SK-MEL-5 (cell line): Measurements from ENCODE around the genes IRAG1 and EIF4G2.

DNA sequence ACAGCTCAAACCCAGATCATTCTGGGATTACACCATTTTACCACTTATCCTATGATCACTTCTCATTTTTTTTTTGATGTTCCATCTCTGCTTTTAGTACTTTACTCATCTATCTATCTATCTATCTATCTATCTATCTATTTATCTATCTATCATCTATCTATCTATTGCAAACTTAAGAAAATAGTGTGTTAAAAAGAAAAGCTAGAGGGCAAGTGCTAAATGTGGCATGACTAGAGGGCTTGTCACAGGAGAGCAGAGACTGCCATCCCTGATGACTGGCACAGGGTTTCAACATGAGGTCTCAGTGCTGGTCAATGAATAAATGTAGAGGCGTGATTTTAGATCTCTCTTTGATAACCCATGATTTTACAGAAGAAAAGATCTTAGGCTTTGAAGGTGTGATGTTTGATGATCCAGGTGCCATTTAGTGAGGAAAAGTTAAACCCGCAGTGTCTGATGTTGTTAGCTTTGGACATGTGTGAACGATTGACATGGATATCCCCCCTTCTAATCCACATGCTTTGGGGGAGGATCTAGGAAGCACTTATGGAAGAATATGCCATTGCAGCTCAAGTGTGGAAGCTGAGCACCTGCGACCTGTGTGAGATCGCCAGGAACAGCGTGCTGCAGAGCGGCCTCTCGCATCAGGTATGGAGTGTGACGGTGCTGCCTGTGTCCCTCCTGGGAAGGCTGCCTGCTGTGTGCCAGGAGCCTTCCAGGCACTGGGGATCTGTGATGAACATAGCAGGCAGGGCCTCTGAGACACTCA is 36.8 kb downstream of the RNF141 start:
RAMPAGE:
- cytosol, long total RNA: no peak
- long total RNA: no peak
- nucleus, long total RNA: no peak

DNA sequence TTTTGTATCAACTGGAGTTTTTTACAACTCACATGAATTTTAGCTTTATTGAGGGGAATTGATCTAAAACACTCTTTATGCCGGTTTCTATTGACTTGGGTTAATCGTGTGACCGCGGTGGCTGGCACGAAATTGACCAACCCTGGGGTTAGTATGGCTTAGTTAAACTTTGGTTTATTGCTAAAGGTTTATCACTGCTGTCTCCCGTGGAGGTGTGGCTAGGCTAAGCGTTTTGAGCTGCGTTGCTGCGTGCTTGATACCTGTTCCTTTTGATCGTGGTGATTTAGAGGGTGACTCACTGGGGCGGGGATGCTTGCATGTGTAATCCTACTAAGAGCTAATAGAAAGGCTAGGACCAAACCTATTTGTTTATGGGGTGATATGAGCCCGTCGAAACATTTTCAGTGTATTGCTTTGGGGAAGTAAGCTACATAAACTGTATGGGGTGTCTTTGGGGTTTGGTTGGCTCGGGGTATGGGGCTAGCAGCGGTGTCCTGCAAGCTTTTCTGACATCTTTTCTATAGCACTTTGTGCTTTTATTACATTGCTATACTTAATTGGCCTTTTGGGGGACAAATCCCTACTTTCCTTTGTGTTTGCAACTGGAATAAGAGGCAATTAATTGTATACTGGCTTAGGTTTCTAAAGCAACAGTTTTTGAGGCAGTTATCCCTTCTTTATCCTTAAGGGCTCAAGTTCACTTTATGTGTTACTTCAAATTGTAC is 31.0 kb downstream of the RNF141 start:
RAMPAGE:
- cytosol, long total RNA: start-site peak on the minus strand centred at position 147 of the sequence, 8 bp wide, 14 and 5 reads in 2 replicates
- long total RNA: no peak
- nucleus, long total RNA: no peak

RAMPAGE:
- cytosol, long total RNA: no peak
- long total RNA: no peak
- nucleus, long total RNA: no peak
Measured at GRCh38 chr11:10588723-10589442, 20.4 kb upstream of the LYVE1 start.

GRCh38 chr11:10638274-10638704 is 55.3 kb downstream of the IRAG1 start:
RAMPAGE:
- cytosol, long total RNA: no peak
- long total RNA: no peak
- nucleus, long total RNA: no peak

GRCh38 chr11:10669096-10669644 is 24.4 kb downstream of the IRAG1 start:
RAMPAGE:
- cytosol, long total RNA: no peak
- long total RNA: no peak
- nucleus, long total RNA: no peak

RAMPAGE:
- cytosol, long total RNA: no peak
- long total RNA: no peak
- nucleus, long total RNA: no peak
Measured at GRCh38 chr11:10693353-10694188, at the start of gene IRAG1. Gene IRAG1 (minus strand): TSS chr11:10693755.

DNA sequence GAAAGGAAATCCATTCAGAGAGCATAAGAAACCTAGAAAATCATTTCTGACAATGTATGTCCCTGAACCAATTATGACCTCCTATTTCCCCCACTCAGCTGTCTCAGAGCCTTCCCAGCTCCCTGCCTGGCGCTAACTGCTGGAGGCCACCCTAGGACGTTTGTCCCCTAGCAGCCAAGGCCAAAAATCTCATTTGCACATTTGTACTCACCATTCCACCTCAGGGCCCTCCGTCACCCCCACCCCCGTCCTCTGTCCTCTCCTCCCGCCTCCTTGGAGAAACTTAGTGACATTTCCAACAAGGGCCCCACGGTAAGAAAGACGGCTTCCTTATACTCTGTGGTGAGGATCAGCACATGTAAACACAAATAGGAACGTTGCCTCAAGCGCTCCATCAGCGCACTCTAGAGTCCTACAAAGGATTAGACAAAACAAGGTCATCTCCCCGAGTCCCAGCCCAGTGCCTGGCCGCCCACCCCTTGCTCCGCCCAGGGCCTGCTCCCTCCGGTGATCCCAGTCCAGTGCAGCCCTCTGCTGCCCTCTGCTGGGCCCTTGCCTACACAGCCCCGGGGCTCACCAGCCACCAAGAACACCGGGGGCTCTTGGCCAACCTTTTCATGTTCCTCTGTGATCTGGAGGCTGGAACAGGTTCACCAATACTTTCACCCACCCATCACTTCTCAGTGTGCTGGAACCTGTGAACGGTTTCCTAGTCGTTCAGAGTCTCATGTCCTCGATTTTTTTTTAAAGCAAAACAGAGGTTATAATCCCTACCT is 15.4 kb upstream of the CTR9 start:
RAMPAGE:
- cytosol, long total RNA: no peak
- long total RNA: no peak
- nucleus, long total RNA: no peak

DNA sequence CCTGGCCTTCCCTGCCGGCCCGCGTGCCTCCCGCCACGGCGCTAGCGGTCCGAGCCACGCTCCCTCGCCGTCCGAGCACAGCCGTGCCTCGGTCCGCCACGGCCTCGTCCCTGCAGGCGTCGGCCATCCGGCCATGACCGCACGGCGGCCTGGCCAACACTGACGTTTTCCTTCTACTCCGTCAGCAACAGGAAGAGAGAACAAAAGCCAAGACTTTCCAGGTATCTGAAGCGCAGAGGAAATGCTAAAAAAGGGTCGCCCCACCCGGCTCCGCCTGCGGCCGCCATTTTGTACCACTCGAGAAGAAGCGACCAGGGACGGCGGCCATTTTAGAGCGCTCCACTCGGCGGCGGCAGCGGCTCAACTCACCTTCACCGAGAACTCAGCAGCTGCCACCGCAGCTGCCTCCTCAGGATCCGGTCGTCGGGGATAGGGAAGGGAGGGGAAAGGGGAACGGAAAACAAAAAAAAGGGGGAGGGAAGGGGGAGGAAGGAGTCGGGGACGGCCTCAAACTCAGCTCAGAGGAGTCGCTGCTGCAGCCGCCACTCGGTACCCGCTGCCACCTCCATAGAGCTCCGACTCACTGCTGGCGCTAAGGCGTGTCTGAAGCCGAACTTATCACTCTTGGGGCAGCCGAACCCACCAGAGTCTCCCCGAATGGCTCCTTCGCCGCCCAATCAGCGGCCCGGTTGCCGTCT is at the start of gene EIF4G2:
Gene EIF4G2, minus strand, starts transcription at position 591 of the 698 bp plus-strand sequence.
RAMPAGE:
- cytosol, long total RNA: start-site peak on the minus strand centred at position 590 of the sequence, 7 bp wide, 10,125 and 4,123 reads in 2 replicates
- long total RNA: no peak
- nucleus, long total RNA: start-site peak on the minus strand centred at position 590 of the sequence, 7 bp wide, 4,377 and 3,221 reads in 2 replicates

DNA sequence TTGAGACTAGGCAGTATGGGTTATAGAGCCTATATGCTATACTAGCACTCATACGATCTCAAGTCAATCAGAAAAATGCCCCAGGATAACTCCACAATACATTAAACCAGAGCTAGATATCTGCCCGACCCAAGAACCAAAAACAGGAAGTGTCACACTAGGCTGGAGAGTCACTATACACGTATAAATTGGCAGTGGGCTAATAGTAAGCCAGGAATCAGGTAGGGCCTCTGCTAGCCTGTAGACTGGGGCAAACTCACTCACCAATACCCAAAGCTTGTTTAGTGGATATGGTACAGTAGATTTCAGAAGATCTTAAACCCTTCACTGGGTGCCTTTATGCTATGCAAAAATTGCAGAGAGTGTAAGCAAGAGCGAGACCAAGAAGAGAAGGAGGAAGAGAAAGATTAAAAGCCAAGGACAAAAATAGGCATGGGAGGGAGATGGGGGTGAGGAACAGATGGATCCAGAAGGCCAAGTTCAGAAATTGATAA is 16.2 kb upstream of the EIF4G2 start:
RAMPAGE:
- cytosol, long total RNA: no peak
- long total RNA: no peak
- nucleus, long total RNA: no peak

DNA sequence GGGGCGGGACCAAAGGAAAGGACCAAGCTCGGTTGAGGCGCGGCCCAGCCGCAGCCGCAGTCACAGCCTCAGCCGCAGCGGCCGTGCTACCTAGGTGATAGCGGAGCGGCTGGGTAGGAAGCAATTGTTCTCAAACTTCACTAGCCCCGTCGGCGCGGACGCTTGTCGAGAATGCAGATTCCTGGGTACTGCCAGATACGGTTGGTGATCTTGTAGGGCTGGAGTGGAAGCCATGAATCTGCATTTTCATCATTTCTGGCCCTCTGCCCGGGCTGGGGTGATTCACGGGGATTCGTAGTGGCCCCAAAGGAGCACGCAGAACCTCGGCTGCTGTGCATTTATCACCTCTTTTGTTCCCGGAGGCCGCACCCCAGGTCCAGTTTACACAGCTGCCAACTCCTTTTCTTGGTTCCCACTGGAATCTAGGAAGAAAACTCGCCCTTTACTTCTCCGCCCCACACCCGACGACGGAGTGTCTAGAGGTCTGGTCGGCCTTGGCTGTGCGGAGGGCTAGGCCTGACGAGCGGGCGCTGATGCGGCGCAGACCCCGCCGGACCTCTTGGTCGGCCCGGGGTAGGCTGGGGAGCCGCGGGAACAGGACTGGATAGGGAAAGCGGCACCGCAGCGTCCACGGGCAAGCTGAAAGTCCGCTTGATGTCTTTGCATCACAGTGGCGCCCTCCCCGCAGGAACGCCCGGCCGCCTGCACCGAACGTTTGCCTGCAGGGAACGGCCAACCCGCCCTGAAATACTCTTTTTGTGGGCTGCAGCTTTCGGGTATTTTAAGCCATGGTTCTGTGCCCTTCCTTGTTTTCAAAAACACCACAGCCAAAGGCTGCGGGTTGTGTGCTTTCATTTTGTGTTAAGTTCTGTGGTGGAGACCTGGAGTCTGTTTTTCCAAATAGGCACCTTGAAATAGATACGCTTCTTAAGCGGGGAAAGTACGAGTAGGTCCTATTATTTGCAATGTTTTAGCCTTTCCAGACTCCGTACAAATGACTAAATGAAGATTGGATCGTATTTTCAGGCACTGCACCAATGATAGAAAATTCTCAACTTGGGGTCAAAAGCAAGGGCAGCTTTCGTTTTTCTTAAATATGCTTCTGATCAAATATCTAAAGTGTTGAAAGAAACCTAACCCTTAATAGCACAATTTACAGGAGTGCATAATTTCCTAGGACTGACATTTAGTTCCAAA is 712 bp upstream of the ZBED5 start:
RAMPAGE:
- cytosol, long total RNA: start-site peak on the plus strand centred at position 75 of the sequence, 51 bp wide, 515 and 119 reads in 2 replicates
- long total RNA: start-site peak on the plus strand centred at position 72 of the sequence, 26 bp wide, 161 and 48 reads in 2 replicates
- nucleus, long total RNA: no peak

GRCh38 chr11:10898549-10899035 is 40.7 kb upstream of the ZBED5 start:
RAMPAGE:
- cytosol, long total RNA: no peak
- long total RNA: no peak
- nucleus, long total RNA: no peak

RAMPAGE:
- cytosol, long total RNA: no peak
- long total RNA: no peak
- nucleus, long total RNA: no peak
Measured at GRCh38 chr11:11521080-11522062, 100.4 kb downstream of the GALNT18 start.

RAMPAGE:
- cytosol, long total RNA: no peak
- long total RNA: no peak
- nucleus, long total RNA: no peak
Measured at GRCh38 chr11:11543476-11544027, 78.3 kb downstream of the GALNT18 start.

RAMPAGE:
- cytosol, long total RNA: no peak
- long total RNA: no peak
- nucleus, long total RNA: no peak
Measured at GRCh38 chr11:11965296-11965660, 43.1 kb downstream of the DKK3 start.

DNA sequence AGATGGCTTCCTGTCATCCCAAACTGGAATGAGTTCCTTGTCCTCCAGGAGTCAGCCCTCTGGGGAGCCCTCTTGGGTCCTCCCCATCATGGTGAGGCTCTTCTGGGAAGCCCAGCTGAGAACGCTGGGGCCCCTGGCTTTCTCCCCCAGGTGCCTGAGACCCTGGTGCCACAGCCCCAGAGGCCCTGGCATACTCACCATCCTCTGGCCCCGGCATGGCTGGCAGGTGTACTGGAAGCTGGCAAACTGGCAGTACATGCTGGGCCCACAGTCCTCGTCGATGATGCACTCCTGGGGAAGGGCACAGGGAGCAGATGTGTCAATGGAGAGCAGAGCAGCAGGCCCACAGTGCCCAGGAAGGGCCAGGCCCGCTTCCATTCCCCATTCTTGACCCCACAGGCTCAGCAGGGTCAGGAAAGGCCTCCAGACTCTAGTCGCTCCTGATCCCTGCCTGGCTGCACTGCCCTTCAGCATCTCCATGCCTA is 40.2 kb downstream of the DKK3 start:
RAMPAGE:
- cytosol, long total RNA: no peak
- long total RNA: no peak
- nucleus, long total RNA: no peak

DNA sequence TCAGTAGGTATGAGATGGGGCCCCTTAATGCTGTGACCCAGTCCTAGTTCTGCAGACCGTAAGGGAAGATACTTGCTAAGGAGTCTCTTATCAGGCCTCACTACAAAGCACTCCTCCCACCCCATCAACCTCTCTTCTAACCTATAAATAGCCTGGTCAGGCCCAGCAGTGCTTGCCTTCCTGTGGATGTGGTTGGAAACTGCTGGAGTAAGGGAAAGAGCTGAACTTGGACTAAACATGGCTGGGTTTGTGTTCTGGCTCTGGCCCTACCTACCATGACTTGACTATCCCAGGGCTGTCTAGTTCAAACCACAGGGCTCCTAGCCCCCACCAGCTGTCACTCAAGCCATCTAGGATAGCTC is 9.5 kb upstream of the DKK3 start:
RAMPAGE:
- cytosol, long total RNA: no peak
- long total RNA: no peak
- nucleus, long total RNA: no peak

DNA sequence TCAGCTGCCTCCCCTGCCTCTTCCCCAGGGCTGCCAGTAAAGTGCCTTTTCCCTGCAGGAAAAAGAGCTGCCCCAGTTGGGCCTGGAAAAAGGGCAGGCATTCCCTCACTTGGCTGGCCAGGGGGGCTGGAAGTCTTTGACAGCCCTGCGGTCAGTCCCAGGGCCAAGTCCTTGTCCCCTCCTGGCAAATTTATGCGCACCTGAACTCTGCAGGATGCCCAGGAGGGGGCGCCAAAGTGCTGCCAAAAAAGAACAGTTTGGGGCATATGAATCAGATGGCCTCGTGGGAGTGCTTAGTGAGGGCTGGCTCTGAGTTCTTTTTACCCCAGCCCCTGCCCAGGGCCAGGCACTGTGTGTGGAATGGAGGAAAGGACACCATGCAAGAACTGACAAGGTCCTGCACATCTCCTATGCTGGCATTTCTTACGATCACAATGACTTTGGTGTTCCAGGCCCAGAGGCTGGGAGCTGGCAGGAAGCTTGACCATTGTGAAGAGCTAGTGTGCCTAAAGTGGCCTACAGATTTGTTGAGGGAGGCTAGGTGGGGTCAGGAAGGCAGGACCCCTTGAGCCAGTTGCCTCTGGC is 39.0 kb upstream of the DKK3 start:
RAMPAGE:
- cytosol, long total RNA: no peak
- long total RNA: no peak
- nucleus, long total RNA: no peak

DNA sequence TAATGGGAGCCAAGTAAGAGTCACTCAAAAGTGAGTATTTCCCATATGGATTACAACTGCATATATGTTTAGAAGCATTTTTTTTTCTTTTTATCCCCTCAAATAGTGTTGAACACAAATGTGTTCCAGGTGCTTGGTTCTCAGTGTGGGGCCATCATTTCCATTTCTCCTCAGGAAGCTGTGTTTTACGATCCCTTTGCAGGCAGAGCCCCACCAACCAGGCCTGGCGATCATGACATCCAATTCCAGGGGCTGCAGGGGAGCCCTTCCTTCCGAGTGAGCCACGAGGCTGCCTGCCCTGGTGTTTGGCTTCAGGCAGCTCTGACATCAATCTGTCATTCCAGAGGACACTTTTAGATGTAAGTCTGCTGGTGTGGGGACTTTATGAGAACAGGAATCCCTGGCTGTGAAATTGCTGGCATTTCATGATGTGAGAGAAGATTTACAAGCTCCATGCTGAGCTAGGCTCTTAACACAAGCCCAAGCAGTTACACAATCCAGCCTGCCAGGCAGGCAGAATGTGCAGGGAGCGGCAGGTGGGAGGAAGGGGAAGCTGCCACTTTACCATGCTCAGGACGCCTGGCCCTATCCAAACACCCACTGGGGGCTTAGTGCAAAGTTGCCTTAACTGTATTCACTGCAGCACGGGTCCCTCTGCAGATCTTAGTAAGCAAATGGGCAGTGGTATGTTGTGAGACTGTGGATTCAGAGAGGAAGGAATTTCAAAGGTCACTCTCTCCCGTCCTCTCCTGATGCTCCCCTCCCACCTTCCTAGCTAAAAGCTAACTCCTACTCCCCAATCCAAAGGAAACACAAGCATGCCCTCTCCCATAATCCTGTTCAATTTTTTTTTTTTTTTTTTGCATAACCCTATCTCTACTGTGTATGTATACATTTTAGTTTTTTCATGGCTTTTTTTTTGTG is 43.5 kb upstream of the MICAL2 start:
RAMPAGE:
- cytosol, long total RNA: no peak
- long total RNA: no peak
- nucleus, long total RNA: no peak

GRCh38 chr11:12100277-12100820 is 10.0 kb upstream of the MICAL2 start:
RAMPAGE:
- cytosol, long total RNA: no peak
- long total RNA: no peak
- nucleus, long total RNA: no peak

GRCh38 chr11:12123776-12124247 is 13.4 kb downstream of the MICAL2 start:
RAMPAGE:
- cytosol, long total RNA: no peak
- long total RNA: no peak
- nucleus, long total RNA: no peak